ENCODE measurements around a stretch of chr10.

DNA sequence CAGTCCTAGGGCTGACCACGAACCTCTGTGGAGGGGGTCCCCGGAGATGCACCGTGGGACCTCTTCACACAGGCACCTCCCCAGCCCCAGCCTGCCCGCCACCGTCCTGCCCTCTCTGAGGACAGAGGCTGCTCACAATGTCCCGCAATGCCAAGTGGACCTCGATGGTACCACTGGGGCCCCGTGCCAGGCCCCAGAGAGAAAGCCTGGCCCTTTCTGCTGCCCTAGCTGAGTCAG, 10.3 kb downstream of the ADAM8 start:
- PRO-cap: no peak

- PRO-cap: no peak
Observed at GRCh38 chr10:133334561-133335341, 1.9 kb downstream of the CALY start.

GRCh38 chr10:133362386-133362864, 4.6 kb upstream of the FUOM start:
- PRO-cap: no peak

GRCh38 chr10:133391817-133392174, 2.2 kb upstream of the MTG1 start:
- PRO-cap: no peak

- PRO-cap: no peak
Observed at GRCh38 chr10:133413491-133414101, 10.8 kb downstream of the SPRN start.

GRCh38 chr10:133419790-133420253, 4.6 kb downstream of the SPRN start:
- PRO-cap: no peak

DNA sequence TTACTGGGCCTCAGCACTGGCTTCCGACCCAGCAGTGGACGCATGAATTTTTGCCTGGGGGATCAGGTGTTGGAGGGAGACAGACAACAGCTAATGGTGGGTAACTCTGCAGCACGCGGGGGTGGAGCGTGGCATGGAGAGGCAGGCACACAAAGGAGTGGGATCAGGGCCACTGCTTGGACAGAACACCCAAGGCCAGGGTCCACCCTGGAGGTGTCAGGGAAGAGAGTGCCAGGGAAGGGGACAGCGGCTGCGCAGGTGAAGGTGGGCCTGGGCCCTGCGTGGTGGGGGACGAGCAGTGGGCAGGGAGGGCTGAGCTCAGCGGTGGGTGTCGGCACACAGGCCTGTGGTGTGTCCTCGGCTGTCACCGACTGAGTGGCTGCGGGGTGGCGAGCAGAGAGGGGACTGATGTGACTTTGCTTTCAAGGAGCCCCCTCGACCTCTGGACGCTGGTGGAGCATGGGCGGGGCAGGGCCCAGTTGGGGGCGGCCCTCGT, 8.5 kb upstream of the SCART1 start:
- PRO-cap: no peak

GRCh38 chr10:133465463-133465922, 11.7 kb downstream of the SCART1 start:
- PRO-cap: no peak

Data from REH cell (cell line).